ENCODE measurements around the gene ABCC1.

GRCh38 chr16:15145066-15146025 is 51.3 kb upstream of the RRN3 start:
- RRBS: no CpG with 5 or more reads among the region's 38 CpGs

GRCh38 chr16:15577614-15578071 is 65.3 kb downstream of the MARF1 start:
- RRBS: no CpG with 5 or more reads among the region's 7 CpGs

DNA sequence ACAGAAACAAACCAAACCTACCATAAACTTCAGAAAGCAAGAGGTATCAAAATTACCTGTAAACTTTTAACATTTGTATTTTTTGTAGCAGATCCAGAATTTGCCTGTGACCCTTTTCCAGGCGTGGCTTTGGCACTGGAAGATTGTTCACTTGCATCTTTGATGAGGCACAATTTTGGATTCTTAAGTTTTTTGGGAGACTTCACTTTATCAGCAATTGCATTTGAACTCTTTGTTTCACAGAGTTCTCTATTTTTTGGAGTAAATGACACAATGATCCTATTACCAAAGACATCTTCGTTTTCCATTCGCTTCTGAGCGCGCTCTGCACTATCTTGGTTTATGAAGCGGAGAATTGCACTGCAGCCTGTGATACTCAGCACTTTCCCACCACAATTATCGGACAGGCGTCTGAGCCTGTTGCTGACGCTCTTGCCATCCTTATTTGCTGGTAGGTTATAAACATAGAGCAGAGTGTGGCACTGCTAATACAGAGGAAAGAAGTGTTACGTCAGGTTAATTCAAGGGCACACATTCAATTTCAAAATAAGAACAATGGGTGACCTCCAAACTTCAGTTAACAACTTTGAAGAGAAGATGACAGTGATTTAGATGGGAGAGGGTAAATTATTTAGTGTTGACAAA is 17.5 kb downstream of the MARF1 start:
- RRBS: no CpG with 5 or more reads among the region's 10 CpGs

DNA sequence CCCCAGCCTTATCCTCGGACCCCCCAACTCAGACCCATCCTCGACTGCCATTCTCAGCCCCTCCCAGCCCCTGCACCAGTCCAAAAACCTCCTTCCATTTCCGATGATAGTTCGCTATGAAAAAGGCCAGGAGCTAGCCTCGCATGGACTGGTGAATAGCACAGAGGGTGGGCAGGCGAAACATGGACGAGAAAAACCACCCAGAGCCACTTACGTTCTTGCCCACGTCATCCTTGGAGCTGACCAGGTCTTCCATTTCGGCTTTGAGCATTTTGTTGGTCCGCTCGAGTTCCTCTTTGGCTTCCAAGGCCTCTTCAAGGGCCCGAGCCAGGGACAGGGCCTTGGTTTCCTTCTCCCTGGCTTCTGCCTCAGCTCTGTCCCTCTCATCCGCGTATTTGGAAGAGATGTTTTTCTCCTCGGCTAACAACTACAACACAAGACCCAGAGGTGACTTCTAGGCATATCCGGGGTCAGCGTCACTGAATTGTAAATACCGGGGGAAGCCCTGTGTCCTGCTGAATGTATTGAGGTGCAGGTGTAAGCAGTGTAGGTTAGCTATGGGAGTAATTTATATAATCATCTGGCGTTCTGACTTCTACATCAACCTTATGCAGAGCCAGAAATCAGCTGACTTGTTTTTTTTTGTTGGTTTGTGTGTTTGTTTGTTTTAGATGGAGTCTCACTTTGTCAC is 71.3 kb downstream of the NDE1 start:
- RRBS: no CpG with 5 or more reads among the region's 20 CpGs

DNA sequence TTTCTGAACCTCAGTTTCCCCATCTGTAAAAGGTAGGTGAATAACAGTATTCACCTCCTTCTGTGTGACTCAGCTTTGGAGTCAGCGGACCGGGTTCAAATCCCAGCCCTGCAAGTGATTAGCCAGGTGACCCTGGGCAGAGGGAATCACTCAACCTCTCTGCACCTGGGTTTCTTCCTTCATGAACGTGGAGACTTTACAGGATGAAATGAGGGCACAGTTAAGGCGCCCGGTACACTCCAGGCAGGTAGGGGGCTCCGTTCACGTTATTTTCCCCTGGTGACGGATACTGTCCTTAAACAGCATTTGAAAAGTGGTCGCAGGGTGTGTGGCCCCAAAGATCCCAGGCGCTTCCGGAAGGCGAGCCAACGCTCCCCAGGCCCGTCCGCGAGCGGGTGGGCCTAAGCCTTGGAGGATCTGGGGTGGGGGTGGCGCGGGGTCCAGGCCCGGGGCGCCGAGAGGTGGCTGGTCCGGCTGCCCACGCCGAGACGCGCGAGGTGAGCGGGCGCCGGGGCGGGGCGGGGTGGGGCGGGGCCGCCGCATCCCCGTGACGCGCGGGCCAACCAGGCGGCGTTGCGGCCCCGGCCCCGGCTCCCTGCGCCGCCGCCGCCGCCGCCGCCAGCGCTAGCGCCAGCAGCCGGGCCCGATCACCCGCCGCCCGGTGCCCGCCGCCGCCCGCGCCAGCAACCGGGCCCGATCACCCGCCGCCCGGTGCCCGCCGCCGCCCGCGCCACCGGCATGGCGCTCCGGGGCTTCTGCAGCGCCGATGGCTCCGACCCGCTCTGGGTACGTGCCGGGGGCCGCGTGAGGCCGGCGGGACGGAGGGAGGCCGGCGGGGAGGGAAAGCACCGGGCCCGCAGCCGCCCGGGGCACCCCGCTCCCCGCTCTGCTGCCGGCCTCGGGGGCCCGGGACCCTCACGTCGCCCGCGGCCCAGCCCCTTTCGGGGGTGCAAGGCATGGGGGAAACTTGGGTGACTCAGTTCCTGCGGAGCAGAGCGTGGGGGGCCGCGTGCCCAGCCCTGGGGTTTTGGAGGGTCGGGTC is at the start of gene ABCC1:
ABCC1 (plus strand) TSS at position 603 of the 1,042 bp plus-strand sequence.
- RRBS: 2% methylated on average over 43 of the region's 109 CpGs

- RRBS: no CpG with 5 or more reads among the region's 14 CpGs
These were observed 953 bp downstream of the ABCC1 start for GRCh38 chr16:15950292-15950845.

DNA sequence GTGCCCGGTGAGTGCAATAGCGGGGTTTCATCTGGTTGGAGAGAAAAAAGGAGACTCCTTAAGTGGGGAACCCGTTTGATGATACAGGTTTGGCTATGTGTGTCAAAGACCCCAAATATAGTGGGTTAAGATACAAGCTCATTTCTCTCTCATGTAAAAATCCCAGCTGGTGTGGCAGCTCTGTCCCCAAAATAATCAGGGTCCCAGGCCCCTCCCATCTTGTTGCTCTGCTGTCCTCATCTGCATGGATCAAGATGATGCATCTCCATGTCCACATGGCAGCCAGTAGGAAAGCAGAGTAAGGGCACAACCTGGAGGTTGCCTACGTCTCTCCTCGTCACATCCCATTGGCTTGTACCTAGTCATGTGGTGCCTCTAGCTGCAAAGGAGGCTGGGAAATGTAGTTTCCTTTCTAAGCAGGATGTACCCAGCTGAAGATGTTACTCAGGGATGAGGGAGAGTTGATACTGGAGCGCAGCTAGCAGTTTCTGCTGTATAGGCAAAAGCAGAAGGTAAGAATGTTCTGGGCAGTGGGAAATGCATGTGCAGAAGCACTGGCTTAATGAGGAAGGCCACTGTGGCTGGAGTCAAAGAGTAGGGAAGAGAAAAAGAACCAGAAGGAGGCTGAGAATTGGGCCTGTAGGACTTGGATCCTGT is 20.7 kb downstream of the ABCC1 start:
- RRBS: no CpG with 5 or more reads among the region's 6 CpGs

DNA sequence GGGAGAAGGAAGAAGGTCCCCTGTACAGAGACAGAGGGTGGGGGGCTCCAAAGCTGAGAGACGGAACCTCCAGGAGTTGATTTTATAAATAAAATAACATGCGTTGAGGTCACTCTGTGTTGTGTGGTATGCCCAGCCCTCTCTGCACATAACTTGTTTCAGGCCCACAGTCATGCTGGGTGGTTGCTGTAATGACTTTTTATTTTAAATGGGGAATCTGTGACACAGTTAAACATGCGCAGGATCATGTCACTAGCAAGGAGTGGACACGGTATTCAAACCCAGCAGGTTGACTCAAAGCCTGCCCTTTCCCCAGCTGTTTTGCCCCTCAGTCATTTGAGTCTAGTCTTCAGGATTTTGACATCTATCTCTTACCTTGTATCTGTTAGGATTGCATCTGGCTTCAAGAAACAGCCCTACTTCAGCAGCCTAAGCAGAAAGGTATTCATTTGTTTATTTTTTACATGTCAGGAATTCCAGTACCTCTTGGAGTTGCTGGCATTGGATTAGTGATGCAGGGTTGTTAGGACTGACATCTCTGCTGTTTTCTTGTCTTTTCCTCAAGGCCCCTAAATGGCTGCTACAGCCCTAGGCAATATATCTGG is 22.6 kb downstream of the ABCC1 start:
- RRBS: no CpG with 5 or more reads among the region's 4 CpGs

GRCh38 chr16:17187845-17188699 is 282.7 kb downstream of the XYLT1 start:
- RRBS: no CpG with 5 or more reads among the region's 10 CpGs

DNA sequence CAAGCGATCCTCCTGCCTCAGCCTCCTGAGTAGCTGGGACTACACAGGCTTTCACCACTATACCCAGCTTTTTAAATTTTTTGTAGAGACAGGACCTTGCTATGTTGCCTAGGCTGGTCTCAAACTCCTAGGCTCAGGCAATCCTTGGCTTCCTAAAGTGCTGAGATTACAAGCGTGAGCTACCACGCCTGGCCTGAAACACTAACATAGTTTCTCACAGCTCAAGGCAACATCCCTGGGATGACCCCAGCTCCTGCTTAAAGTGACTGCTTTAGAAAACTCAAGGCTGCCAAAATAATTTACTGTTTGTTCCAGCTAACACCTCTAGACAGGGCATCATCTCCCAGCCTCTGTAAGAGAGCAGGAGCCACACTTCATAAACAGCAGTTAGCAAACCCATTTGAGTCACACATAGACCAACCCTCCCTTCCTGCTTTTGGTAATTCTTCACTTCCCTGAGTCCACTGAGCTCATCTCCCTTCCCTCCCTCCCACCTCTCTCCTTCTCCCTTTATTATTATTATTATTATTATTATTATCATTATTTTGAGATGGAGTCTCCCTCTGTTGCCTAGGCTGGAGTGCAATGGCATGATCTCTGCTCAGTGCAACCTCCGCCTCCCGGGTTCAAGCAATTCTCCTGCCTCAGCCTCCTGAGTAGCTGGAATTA is 201.3 kb downstream of the XYLT1 start:
- RRBS: no CpG with 5 or more reads among the region's 5 CpGs

DNA sequence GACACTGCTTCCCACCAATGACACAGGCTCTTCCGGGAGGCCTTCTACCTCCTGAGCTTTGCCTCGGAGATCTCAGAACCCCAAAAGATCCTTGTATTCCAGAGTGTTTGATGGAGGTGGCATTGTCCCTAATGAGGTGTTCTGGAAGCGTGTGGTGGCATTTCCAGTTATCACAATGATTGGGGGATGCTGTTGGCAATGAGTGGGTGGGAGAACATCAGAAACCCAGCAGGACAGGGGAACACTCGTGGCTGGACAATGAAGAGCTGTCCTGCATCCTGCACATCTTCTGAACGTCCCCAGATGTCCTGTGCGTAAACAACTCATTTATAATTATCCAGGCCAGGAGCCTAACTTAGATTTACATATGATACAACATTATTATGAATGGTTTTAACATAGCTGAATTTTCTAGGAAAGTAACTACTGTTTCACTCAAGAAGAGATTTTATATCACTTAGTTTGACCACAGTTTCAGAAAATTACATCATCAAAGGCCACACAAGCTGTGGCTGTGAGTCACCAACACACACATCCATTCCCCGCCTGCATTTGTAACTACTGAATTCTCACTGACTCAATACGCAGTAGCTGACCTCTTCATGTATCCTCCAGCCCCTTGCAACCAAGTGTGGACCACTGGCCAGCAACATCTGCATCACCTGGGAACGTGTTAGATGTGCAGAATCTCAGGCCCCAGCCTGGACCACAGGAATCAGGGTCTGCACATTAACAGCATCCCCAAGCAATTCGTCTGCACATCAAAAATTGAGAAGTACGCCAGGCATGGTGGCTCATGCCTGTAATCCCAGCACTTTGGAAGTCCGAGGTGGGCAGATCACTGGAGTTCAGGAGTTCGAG is 197.7 kb downstream of the XYLT1 start:
- RRBS: 98% methylated on average over 1 of the region's 13 CpGs

DNA sequence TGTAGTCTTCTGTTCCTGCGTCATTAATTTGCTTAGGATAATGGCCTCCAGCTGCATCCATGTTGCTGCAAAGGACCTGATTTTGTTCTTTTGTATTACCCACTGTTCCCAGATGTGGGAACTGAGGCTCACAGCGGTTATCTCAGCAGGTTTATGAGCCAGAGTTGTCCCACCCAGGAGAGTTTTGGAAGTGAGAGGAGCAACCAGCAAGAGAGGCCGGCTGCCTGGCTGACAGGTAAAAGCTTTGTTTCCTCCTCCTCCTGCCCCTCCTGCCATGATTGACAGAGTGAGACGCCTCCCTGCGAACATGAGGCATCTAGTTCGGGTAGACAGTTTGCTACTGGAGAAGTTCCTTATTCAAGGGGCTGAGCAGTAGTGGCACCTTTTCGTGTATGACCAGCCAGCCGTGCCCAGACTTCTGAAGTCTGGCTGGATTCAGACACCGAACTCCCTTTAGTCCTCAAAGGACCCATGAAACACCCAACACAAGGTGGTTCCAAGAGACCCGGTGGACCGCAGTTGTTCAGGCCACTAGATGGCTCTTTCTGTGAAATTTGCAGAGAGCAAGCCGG is 192.9 kb downstream of the XYLT1 start:
- RRBS: 22% methylated on average over 3 of the region's 12 CpGs

GRCh38 chr16:17301397-17302660 is 168.9 kb downstream of the XYLT1 start:
- RRBS: no CpG with 5 or more reads among the region's 16 CpGs

DNA sequence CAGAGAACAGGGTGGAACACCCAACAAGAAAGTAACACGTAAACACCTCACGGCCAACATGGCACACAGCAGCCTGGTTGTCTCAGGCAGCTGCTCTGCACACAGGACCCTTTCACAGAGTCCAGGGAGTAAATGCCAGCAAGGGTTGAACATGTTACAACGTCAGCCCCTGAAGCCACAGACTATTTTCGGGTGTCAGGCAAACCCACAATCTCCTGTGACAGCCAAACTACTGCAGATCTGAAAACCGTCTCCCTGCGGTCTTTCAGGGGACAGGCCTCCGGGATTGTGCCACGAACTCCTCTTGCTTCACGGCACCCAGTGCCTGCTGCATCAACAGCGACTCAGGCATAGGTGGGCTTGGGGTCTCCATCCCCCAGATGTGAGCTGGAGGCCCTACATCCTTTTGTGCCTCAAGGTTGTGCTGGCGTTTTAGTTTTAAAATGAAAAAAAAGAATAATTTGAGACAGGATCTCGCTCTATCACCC is 127.7 kb downstream of the XYLT1 start:
- RRBS: no CpG with 5 or more reads among the region's 12 CpGs

DNA sequence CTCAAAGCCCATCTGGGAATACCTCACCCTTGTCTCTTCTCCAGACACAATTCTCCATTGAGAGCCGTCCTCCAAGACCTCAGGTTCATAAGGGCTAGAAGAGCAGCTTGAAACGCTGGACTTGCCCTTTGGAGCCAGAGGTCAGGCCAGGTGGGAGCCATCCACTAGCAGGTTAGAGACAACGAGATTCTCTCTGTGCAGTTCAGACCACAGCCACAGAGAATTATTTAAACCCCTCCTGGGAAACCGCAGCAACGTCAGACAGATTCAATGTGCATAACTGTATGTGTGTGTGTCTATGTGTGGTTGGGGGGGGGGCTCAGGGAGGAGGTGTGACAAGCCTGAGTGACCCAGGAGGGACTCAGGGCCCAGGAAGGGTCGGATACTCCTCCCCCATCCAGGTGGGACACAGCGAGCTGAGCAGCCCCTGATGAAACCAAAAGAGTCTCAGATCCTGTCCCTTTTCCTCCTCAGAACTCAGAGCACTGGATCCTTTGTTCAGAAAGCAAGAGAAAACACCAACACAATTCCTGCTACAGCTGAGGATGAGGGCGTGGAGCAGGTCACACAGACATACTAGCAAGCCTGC is 66.9 kb downstream of the XYLT1 start:
- RRBS: no CpG with 5 or more reads among the region's 8 CpGs

GRCh38 chr16:17411995-17412362 is 58.8 kb downstream of the XYLT1 start:
- RRBS: no CpG with 5 or more reads among the region's 7 CpGs

DNA sequence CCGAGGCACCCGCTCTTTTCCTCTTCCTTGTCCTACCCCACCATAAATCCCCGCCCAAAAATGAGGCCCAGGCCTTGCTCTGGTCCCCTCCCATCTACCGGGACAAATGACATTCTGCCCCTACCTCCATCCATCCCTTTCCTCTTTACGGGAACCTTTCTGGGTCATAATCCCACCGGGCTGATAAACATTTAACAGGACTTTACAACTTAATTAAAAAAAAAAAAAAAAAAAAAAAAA is 1.0 kb downstream of the NOMO2 start:
- RRBS: no CpG with 5 or more reads among the region's 6 CpGs

- RRBS: no CpG with 5 or more reads among the region's 9 CpGs
These were observed 8.1 kb upstream of the ARL6IP1 start for GRCh38 chr16:18809280-18809930.

- RRBS: no CpG with 5 or more reads among the region's 9 CpGs
These were observed 62.3 kb upstream of the ARL6IP1 start for GRCh38 chr16:18863493-18864276.

GRCh38 chr16:18931778-18932119 is 5.5 kb upstream of the SMG1 start:
- RRBS: no CpG with 5 or more reads among the region's 5 CpGs